ENCODE data around the gene HMGN4.

DNA sequence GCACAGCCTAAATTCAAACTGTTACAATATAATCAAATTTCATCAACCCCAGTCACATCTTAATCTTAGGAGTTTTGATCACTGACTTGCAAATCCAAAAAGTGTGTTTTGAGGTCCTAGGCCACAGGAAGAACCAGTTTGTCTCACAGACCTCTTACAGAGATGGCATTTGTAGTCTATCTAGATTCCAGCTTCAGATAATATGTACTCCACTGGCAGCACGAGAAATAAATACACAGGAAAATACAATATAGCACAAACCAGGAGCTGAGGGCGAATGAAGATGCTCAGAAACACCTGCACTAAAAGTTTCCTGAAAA is 692 bp upstream of the BTN3A3 start:
- PRO-cap, 2 experiments, result no peak in any of the 2 experiments

DNA sequence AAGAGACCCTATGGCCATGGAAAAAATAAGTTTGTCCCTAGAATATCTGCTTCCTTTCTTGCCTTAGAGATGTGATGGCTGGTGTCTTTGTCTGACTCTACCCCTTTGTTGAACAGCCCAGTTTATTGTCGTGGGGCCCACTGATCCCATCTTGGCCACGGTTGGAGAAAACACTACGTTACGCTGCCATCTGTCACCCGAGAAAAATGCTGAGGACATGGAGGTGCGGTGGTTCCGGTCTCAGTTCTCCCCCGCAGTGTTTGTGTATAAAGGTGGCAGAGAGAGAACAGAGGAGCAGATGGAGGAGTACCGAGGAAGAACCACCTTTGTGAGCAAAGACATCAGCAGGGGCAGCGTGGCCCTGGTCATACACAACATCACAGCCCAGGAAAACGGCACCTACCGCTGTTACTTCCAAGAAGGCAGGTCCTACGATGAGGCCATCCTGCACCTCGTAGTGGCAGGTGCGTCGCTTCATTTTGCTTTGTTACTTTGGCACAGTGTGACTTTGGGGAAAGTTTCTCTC is 1.7 kb downstream of the BTN2A1 start:
- PRO-cap, 2 experiments, result no peak in any of the 2 experiments

DNA sequence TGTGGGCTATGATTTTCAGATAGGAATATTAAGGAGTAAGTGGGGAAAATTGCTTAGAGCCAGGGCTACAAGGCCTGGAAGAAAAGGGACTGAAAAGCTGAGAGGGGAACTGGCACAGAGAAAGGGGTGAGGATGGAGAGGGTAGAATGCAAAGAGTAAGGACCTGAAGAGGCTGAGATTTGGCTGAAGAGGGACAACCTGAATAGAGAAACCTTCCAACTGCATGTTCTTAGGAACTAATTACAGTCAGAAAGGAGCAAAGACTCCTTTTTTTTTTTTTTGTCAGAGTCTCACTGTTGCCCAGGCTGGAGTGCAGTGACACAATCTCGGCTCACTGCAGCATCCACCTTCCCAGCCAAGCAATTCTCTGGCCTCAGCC is 16.7 kb downstream of the BTN2A1 start:
- PRO-cap, 2 experiments, result no peak in any of the 2 experiments

GRCh38 chr6:26520653-26520899 is 17.6 kb upstream of the HMGN4 start:
- PRO-cap, 2 experiments, result peak in 2 of 2 experiments; most common minus-strand start chr6:26520808 (in 2)

- PRO-cap, 2 experiments, result peak in 2 of 2 experiments; most common plus-strand start chr6:26538368 (in 2); most common minus-strand start chr6:26538329 (in 2)
Measured at GRCh38 chr6:26538080-26538572, at the start of gene HMGN4. Gene HMGN4, plus strand, starts transcription at chr6:26538366.

DNA sequence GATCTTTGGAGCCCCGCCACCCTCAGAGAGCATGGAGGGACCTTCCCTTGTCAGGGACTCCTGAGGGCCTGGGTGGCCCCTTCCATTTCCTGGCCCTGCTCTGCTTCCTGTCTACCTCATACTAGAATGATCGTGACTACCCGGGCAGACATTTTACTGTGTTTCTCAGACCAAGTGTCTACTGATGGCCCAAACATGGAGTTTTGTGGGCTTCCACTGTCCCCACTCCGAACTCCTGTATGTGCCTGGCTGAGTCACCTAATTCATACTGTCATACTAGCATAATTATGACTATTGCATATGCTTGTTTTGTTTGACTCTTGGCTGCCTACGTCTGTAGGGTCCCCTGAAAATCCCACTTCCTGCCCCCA is 1.8 kb downstream of the ABT1 start:
- PRO-cap, 2 experiments, result no peak in any of the 2 experiments

DNA sequence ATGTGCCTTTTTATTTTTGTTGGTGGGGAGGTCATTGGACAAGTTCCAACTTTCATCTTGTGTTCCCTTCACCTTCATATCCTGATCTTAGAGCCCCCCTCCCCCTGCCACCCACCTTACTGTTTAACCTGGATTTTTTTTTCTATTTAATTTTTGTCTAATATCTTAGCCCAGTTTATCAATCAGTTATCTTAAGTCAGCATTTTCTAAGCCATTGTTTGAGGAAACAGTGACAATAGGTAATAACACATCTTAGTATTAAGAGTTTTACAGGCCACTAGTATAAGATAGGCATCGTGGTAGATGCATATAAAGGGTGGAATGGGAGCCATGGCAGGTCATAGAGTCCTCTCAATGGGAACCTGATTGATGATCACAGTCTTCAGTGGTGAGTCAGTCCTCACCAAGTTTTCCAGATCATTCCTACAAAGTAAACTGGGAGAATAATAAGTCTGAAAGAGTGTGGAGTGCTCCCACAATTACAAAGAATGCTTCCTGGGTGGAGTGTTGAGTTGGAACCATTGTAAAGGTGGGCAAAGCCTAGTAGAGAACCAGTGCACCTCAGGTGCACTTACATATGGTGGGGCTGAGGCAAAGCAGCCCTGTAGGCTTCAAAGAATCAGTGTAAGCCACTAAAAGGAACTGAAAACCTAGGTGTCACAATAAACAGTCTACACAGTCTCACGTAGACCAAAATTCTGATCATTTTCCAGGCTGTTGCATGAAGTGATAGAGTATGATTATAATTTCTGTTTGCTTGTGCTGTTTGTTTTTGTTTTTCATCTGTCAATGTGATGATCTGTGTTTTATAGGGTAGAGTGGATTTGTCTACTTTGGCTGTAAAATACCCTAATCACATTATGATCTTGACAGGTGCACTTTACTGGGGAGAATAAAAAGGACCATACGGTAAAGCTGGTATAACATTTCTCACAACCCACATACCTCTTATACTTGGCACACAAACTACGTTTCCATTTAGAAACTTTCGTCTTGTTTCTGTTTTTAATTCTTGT is 2.7 kb downstream of the ABT1 start:
- PRO-cap, 2 experiments, result no peak in any of the 2 experiments

DNA sequence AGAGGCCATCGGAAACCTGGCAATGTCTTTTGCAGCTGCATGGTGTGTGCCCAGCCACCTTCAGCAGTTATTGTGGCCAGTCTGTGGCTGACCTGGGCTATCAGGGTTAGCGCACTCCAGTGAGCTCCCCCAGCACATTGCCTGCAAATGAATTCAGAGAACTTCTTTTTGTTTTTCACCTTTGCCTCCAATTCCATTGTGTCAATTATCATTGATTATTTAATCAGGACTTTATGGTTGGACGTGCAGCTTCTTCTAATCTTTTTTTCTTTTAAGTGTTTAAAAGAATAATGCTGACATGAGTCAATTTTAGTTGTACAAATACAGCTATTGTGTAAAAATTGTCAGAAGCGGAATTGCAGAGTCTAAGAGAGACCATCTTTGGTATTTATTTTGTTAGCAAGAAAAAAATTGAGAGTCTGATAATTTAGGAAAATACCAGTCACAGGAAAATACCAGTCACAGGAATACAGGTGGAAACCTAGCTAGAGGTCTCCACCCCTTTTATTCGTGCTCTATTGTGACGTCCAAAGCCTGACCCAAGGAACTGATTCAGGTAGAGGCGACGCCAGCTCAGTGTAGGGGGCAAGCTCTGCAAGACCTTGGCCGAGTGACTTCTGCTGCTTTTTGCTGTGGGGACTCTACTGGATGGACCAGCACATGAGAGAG is 5.5 kb downstream of the ABT1 start:
- PRO-cap, 2 experiments, result no peak in any of the 2 experiments

GRCh38 chr6:26770954-26771233 is 111.3 kb upstream of the ZNF322 start:
- PRO-cap, 2 experiments, result no peak in any of the 2 experiments

DNA sequence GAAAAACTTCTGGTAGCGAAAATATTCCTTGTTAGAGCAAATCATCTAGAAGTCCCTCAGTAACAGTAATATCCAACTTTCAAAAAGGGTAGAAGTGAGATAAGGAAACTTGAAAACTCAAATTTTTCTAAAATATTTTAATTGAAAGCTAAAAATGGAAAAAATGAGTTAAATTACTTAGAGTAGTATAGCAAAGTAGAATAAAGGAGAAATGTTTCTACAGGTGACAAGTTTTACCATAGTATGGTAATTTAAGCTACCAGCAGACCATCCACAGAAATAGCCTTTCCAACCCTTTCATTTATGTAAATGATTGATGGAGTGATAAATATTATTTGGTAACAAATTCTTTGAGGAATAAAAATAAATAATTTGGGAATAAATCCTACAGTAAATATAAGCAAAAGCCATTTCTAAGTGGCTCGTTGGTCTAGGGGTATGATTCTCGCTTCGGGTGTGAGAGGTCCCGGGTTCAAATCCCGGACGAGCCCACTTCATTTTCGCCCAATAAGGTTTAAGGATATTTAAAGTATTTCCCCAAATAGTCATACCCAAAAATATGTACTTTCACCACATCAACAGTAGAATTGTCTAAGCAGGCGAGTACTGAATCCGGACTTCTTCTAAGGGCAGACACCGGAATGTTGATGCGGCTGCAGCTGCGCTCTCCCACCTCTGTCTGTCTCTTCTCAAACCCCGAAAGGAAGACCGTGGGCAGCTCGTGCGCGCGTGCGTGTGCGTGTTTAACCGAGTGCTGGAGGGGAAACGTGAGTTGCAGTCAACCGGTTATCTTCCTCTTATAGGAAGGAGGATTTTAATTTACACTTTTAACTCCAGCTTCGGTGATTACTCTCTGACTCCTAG is 41.0 kb downstream of the H2BC11 start:
- PRO-cap, 2 experiments, result no peak in any of the 2 experiments

- PRO-cap, 2 experiments, result no peak in any of the 2 experiments
Measured at GRCh38 chr6:27303645-27304067, 8.4 kb downstream of the POM121L2 start.

- PRO-cap, 2 experiments, result no peak in any of the 2 experiments
Measured at GRCh38 chr6:27369469-27370683, 18.7 kb upstream of the ZNF391 start.

GRCh38 chr6:27479247-27479743 is 6.4 kb upstream of the ZNF184 start:
- PRO-cap, 2 experiments, result peak in 2 of 2 experiments; most common plus-strand start chr6:27479666 (in 1); most common minus-strand start chr6:27479456 (in 1)

GRCh38 chr6:27667878-27669089 is 139.4 kb downstream of the H2BC13 start:
- PRO-cap, 2 experiments, result no peak in any of the 2 experiments

GRCh38 chr6:27791078-27791786 is 16.5 kb downstream of the H2BC13 start:
- PRO-cap, 2 experiments, result no peak in any of the 2 experiments

GRCh38 chr6:27808352-27808768 is 387 bp downstream of the H2AC13 start:
- PRO-cap, 2 experiments, result no peak in any of the 2 experiments

DNA sequence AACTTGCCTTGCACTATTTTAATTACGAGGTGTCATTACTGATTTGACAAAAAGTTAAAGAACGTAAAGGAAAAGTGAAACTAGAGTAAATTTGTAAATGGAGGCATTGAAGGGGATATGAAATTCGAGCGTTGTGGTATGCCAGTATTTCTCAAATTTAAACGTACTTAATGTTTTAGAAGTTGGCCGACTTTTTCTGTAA is 374 bp upstream of the H3C11 start:
- PRO-cap, 2 experiments, result no peak in any of the 2 experiments

GRCh38 chr6:28090816-28091276 is 10.5 kb downstream of the ZNF165 start:
- PRO-cap, 2 experiments, result peak in 2 of 2 experiments; most common plus-strand start chr6:28091145 (in 1); most common minus-strand start chr6:28091043 (in 2)

DNA sequence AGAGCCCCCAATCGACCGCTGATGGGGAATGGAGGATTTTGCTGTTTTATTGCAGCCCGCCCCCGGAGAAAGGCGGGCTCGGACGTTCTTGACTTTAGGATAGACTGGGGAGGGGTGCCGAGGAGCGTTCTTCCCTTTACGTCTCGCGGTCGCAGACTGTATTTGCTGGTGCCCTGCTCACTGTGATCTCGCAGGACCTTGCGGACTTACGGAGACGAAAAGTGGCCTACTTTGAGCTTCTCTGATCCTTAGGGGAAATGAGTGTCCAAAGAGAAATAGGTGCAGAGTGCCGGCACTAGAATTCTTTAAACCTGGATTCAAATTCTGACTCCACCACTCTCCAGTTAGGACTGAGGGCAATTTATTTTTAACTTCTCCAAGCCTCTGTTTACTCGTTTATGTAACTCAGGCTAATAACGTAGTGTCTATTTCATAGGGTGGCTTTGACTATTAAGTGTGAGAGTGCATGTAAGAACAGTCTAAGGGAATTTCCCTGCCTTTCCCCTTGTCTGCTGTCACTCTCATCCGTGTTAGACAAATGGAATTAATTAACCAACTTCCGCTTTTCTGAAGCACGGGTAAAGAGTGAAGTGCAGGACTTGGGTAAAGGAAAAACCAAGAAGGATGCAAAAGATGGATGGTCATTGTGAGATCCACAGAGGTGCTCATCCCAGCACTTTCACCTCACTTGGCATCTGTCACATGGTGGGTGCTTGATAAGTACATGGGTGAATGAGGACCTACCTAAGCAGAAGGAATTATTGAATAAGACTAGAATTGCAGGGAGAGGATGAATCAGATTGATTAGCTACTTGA is 4.2 kb upstream of the ZKSCAN8 start:
- PRO-cap, 2 experiments, result peak in 2 of 2 experiments; most common plus-strand start position 97 of the sequence (in 1); most common minus-strand start position 158 of the sequence (in 2)

DNA sequence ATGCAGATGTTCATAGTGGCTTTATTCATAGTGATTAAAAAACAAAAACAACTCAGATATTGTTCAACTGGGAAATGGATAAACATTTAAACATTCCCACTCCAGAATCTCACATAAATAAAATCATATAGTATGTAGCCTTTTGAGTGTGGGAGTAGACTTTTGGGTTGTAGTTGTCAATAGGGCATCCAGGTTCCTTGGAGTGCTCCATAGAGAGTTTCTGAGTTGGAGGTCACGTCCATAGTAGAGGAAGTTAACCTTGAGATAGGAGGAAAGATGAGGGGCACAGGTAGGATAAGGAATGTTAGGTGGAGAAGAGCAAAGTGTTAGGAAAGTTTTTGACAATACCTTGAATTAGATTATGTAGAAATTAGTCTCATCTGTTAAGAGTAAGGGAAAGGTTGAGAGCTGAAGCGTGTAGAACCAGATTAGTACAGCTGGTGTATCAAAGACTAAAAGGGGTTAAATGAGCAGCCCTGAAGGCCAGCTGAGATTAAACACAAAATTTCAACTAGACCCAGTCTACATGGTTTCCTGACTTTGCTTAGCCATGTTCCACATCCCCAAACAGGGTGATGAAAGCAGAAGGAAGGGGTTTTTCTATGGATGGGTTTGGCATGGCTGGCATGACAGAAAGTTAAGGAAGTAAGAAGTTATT is 6.0 kb downstream of the ZKSCAN8 start:
- PRO-cap, 2 experiments, result no peak in any of the 2 experiments

Measured in right ventricle myocardium (tissue), 1 donor.